ENCODE measurements around a stretch of chr4.

DNA sequence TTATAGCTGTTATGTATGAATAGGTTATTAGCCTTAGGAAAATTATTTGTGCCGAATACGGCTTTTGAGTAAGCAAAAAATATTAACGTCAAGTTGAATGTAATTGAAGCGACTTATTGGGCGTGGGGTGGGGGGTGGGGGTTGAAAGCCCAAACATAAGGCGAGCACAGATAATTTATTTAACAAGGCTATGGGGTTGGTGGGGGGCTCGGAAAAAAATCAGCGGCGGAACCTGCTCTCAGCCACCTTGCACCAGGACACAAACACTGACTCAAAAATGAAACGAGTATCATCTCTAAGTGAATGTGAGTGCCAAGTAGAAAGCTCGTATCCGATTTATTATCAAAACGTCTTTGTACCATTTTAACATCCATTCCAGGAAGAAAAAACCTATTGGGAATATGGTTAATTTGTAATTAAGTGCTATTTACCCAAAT is 972 bp upstream of the LARP1B start:
- RRBS, result no CpG with 5 or more reads among the region's 13 CpGs

DNA sequence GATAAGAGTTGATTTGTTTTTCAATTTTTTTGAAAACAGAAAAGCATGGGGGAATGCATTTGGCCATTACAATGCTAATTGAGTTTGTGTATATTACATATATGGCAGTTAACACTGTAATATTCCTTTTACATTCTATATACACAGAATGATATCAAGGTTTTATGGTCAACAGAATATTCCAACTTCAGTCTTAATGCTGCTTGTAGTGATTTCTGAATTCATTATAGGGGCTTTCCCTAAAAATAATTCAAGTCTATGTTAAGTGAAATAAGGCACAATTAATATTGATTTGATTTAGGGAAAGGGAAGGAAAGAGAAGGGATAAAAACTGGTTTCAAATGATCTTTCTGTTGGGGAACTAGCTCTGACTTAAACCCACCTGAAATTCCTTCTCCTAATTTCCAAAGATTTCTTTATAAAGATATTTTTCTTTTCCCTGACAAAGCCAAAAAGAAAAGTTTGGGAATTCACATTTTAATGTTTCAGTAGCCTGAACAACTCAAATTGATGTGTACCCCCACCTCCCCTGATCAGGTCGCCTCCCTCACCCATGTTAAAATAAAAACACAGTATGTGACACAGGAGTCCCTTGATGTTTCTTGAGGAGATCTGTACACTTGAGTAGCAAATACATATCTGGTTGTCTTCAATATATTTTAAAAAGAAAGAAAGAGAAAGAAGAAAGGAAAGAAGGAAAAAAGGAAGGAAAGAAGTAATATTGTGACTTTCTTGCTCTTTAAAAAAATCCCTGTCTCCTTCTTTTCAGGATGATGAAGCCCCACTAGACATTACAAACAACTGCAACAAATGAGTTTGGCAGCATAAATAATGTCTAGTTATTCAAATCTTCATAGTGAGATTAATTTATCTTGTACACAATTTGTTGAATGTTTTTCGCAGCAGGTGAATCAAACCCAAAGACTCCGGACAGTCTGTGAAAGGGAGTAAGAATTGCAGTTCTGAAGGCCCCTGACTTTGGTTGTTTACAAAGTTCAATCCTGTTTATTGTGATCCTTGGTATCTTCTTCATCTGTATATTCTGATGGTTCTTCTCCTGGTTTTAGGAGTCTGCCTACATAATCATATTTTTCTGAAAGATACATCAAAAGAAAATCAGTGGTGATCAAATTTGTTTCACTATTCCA is 16.9 kb downstream of the PGRMC2 start:
- RRBS, result no CpG with 5 or more reads among the region's 3 CpGs

GRCh38 chr4:128424391-128424721 is 136.7 kb upstream of the PGRMC2 start:
- RRBS, result no CpG with 5 or more reads among the region's 1 CpG

GRCh38 chr4:128454433-128455024 is 166.9 kb upstream of the PGRMC2 start:
- RRBS, result no CpG with 5 or more reads among the region's 8 CpGs

DNA sequence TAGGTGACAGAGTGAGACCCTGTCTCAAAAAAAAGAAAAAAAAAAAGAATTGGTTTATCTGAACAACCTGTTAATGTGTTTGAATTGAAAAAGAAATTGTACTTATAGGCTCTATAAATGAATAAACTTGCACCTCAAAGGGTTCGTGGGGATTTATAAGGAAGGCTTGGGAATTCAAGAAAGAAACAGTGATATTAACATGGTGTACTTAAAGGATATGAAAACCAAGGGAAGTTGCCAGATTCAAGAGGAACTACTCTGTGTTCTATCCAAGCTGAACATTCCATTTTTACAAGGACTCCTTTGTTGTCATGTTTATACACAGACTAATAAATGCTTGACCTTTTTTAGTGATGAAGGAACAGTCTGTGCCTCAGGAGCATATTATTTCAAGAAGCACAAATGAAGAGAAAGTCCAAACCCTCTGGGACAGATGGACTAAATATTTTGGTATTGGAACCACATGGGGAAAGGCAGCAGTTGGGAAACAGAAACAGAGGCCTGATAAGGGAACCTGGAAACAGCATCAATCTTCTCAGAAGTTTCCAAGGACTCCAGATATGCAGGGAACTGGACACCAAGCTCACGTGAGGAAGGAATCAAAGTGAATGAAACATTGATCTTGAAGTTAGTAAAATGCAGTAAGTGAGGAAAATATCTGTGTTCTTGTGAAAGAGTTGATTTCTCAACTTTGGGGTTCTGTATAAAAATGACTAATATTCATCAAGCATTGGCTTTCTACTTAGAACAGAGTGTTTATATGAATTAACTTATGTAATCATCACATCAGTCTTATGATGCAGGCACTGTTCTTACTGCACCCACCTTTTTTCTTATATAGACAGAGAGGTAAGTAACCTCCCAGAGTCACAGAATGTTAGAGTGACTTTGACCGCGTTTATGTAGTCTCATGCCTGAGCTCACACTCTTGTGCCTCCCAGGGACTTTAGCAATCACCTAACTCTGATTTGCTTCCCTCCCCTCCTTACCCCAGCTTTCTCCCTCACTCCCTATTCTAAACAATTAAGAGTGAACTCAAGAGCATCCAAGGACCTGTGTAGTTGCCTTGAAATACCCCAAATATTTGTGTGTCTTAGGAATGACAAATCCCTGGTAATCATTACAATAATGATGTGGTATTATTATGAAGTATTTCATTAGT is 149.0 kb upstream of the JADE1 start:
- RRBS, result no CpG with 5 or more reads among the region's 4 CpGs

GRCh38 chr4:128967643-128968243 is 125.6 kb downstream of the SCLT1 start:
- RRBS, result no CpG with 5 or more reads among the region's 2 CpGs

DNA sequence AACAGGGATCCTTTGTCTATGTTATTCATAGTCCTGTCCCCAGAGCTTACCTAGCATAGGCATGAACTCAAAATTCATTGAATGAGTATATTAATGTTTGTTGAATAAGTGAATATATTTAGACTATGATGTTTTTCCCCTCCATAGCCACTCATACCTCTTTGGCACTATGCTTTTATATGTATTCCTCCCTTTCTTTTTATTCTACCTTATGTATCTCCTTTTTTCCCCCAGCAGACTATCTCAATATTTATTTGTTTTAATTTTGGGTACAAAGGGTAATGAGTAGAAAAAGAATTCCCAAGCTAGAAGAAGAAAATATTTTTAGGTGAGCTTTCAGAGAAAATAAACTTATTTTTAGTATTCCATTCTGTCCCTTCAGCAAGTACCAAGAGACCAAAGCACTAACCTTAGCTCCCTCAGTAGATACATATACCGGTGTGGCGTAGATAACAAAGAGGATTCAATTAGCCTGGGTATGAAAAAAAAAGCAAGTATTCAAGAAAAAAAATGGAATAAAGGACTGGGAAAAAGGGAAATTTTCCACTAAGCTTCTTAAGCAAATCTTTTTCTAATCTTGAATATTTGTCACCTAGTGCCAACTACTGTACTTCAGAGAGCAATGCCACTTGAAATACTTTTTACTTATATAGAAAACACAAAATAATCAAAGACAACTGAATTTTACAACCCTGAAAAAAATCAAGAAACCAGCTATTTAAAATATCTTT is 17.0 kb downstream of the SCLT1 start:
- RRBS, result no CpG with 5 or more reads among the region's 2 CpGs

DNA sequence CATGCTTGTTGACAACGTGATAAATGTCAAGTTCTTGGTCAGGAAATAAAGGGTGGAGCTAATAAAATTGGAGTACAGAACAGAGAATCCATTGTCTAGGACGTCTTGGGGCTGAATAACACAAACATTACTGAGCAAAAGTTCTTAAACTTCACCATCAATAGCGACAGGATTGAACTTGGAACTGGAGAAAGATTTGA is 233.3 kb downstream of the PABPC4L start:
- RRBS, result no CpG with 5 or more reads among the region's 3 CpGs

GRCh38 chr4:134627228-134627771 is 425.7 kb upstream of the PABPC4L start:
- RRBS, result no CpG with 5 or more reads among the region's 7 CpGs

GRCh38 chr4:135447457-135448225 is 1246.1 kb upstream of the PABPC4L start:
- RRBS, result no CpG with 5 or more reads among the region's 31 CpGs

DNA sequence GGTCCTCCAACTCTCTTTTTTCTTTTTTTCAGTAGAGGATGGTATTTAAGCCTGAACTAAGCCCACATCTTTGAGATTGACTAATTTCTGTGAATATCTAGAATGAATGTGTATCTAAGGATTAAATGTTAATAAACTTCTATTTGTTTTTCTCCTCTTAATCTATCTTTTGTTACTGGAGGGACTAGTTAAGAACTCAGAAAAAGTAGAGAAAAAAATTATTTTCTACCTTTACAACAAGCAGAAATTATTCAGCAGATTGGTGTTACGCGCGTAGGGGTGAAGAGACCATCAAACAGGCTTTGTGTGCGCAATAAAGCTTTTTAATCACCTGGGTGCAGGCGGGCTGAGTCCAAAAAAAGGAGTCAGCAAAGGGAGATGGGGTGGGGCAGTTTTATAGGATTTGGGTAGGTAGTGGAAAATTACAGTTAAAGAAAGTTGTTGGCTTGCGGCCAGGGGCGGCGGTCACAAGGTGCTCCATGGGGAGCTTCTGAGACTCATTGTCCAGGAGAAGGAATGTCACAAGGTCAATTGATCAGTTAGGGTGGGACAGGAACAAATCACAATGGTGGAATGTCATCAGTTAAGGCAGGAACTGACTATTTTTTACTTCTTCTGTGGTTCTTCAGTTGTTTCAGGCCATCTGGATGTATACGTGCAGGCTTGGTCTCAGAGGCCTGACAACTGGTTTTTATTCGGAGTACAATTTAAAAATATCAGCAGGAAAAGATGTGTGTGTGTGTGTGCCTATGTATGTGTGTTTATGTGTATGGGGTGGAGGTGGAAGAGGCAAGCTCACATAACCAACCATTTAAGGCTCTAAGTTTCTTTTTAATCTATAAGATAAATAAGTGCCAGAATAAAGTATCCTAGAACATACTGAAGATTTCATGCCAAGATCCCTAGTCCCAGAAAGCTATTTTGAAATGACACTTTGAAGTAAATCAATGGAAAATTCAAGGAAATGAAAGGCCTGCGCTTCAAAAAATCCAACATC is 129.2 kb downstream of the SLC7A11 start:
- RRBS, result no CpG with 5 or more reads among the region's 11 CpGs

- RRBS, result no CpG with 5 or more reads among the region's 7 CpGs
Observed at GRCh38 chr4:138217131-138218126, 24.7 kb downstream of the SLC7A11 start.

GRCh38 chr4:139054332-139054952 is 38.9 kb downstream of the NOCT start:
- RRBS, result no CpG with 5 or more reads among the region's 4 CpGs

- RRBS, result no CpG with 5 or more reads among the region's 7 CpGs
Observed at GRCh38 chr4:139060100-139060858, 44.7 kb downstream of the NOCT start.

DNA sequence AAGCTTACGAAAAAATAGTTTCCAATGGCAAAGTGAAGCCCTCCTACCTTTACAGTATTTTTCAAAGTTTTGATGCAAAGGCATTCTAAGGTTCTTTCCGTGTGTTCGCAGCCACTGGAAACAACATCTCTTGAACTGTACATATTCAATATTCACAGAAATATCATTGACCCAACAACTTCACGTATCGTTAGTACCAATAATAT is 66.4 kb downstream of the NOCT start:
- RRBS, result no CpG with 5 or more reads among the region's 5 CpGs

- RRBS, result no CpG with 5 or more reads among the region's 27 CpGs
Observed at GRCh38 chr4:139082728-139083317, 67.2 kb downstream of the NOCT start.

- RRBS, result 1% methylated on average over 17 of the region's 62 CpGs
Observed at GRCh38 chr4:139084109-139084747, 68.6 kb downstream of the NOCT start.

DNA sequence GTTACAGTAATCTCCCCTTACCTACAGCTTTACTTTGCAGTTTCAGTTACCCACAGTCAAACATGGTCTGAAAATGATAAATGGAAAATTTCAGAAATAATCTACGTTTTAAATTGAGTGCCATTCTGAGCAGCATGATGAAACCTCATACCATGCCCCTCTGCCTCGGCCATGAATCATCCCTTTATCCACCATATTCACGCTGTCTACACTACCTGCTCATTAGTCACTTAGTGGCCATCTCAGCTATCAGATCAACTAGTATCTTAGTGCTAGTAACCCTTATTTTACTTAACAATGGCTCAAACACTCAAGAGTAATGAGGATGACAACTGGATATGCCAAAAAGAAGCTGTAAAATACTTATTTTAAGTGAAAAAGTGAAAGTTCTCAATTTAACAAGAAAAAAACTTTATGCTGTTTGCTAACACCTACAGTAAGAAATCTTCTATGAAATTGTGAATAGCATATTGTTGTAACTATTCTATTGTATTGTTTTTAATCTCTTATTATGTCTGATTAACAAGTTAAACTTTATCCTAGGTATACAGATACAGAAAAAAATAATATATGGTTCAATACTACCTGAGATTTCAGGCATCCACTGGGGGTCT is 4.7 kb downstream of the ELF2 start:
- RRBS, result no CpG with 5 or more reads among the region's 3 CpGs

GRCh38 chr4:139175491-139175927 is 1.5 kb downstream of the ELF2 start:
- RRBS, result no CpG with 5 or more reads among the region's 5 CpGs

DNA sequence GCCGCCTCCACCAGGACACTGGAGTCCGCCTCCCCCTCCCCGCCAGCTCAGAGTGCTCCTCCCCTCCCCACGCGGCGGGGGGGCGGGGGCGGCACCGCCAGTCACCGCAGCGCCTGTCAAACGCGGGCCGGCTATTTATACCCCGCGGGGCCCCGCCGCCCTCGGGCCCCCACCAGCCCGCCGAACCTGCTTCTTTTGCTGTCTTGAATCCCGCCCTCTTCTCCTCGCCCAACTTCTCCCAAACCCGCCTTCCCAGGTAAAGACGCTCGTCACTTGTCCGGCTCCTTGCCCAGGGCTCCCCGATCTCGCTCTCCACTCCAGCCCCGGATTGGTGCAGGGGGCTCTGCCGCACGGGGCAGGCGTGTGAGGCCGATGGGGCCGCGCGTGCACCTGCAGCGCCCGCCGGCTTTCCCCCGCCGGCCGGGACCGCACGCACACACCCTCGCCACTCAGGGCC is 303 bp upstream of the ELF2 start:
- RRBS, result 2% methylated on average over 17 of the region's 46 CpGs

All from SK-N-MC (cell line).